NCI-H460 (cell line): ENCODE data around the genes B9D1 and AKAP10.

RAMPAGE:
- cytosol, long total RNA = no peak
- long total RNA = no peak
- nucleus, long total RNA = no peak
Observed at GRCh38 chr17:19254665-19255337, 17.6 kb downstream of the EPN2 start.

GRCh38 chr17:19301526-19302259 lies 60.8 kb downstream of the B9D1 start:
RAMPAGE:
- cytosol, long total RNA = no peak
- long total RNA = no peak
- nucleus, long total RNA = no peak

DNA sequence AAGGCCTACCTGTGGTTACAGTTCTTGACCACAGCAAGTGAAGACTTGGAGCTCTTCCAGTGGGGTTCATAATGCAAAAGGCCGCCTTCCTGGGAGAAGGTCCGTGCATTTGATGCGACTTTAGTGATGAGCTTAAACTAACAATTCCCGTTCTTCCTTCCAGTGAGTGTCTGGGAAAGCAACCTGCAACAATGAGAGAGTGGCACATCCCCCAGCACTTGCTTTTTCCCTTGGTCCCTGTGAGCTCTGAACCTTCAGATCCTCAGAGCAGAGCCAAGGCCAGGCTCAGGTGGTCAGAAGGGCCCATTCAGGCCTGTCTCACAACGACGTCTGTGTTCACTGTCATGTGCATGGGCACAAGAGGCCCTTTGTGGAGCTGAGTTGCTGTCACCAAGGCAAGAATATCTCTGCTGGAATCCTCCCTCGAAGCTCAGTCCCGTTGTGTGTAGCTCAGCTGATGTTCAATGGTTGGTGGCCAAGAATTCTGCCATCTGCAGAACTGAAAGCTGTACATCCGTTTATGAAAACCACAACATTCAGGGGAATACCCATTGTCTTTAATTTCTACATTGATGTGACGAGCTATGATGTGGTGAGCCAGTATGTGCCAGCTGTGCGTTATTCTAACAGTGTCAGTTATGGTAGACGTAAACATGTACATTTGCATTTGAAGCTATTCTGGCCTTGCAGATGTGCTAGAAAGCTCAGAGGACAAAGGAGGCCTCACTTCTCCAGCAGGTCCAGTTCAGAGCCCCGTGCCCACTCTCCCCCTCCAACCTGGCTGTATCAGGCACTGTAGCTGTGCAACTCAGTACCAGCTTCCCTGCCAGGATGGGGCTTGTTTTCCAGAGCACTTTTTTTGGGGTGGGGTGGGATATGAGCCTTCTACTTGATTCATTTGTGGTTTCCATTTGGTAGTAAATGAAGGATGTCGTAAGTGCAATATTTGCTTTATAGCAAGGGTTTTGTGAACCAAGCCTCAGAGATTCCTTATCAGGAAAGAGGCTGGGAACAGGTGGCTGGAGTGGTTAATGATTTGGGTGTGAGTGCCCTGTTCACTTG lies 56.3 kb downstream of the B9D1 start:
RAMPAGE:
- cytosol, long total RNA = no peak
- long total RNA = no peak
- nucleus, long total RNA = no peak

DNA sequence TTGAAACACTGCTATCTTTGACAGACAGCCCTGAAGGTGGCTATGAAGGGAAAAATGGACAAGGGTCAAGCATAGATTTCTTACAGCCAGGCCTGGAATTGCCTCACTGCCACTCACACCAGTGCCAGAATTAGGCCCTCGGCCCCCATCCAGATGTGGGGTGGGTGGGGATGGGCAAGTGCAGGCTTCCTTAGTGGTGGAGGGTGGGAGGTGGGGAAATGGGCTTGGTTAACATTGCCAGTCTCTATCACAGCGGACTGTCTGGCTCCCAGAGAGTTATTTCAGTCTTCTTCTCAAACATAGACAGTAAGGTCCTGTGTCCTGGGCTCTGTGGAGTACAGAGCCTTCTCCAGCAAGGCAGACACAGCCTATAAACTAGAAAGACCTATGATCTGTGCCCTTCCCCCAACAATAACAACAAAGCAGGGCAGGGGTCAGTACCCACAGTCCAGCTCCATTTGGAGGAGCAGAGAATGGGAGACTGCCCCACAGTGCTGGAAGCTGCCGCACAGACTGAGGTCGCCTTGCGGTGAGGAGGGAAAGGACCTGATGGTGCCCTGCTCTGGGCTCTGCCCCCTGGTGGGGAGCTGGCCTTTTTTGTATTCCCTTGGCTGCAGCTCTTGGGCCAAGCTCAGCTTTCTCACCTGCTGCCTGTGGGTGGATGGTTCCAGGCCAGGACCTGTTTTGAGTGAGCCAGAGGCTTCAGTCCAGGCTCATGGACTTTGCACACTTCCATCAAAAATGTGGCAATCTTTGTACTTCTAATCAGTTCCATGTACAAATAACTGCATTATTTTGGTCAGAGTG lies 24.6 kb downstream of the B9D1 start:
RAMPAGE:
- cytosol, long total RNA = no peak
- long total RNA = no peak
- nucleus, long total RNA = no peak

GRCh38 chr17:19344975-19345659 lies 17.4 kb downstream of the B9D1 start:
RAMPAGE:
- cytosol, long total RNA = no peak
- long total RNA = no peak
- nucleus, long total RNA = no peak

DNA sequence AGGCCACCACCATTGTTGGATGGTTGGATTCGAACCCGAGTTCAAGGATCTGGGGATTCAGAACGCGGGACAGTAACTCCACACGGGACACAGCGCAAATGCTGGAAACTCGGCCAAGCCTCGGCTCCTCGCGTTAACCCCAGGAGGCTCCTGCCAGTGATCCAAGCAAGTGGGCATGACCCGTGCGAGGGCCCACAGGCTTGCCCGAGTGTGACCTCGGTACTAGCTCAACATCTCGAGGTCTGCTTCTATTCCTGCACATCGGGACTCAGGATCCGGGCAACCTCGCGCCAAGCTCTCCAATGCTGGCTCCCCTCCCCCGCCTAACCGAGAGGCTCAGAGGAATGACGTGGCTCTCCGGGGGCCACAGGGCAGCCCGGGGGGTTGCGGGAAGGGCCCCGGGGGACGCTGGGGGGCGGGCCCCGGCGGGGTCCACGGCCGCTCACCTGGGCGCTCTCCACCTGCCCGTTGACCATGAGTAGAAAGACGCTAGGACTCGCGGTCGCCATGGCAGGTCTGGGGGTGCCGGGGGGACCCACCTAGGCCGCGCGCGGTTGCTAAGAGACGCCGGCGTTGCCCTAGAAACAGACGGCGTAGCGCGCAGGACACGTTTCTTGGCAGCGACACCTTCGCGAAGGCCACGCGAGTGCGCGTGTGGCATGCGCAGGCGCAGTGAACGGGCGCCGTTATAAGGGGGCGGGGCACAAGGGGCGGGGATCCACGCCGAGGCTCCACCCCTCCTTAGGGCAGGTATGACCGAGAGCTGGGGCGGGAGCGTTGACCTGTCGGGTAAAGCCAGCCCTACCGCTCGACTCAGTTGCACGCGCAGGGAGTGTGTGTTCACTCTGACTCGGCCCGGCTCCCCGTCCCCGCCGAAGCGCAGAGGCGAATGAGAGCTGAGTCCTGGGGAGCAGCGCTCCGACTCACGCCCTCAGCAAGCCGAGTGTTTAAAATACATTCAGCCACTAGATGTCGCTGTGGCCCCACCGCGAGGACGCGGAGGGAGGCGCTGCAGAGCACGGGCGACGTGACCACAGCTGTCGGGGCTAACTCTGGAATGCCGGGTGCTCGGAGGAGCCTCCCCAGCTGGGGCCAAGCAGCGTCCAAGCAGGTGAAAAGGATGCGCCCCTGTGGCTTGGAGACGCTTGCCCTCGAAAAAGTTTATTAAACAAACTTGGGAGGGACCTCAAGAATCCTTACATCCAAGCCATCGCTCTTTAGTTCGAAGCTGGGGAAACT lies at the start of gene B9D1:
B9D1 (minus strand) TSS at position 663 of the 1,239 bp plus-strand sequence.
RAMPAGE:
- cytosol, long total RNA = start-site peak on the minus strand centred at position 548 of the sequence, 43 bp wide, 54 and 76 reads in 2 replicates; start-site peak on the minus strand centred at position 642 of the sequence, 29 bp wide, 85 and 137 reads in 2 replicates
- long total RNA = start-site peak on the minus strand centred at position 533 of the sequence, 32 bp wide, 25 and 38 reads in 2 replicates; start-site peak on the minus strand centred at position 656 of the sequence, 28 bp wide, 45 and 61 reads in 2 replicates
- nucleus, long total RNA = start-site peak on the minus strand centred at position 540 of the sequence, 26 bp wide, 77 and 18 reads in 2 replicates; start-site peak on the minus strand centred at position 647 of the sequence, 15 bp wide, 150 and 143 reads in 2 replicates

DNA sequence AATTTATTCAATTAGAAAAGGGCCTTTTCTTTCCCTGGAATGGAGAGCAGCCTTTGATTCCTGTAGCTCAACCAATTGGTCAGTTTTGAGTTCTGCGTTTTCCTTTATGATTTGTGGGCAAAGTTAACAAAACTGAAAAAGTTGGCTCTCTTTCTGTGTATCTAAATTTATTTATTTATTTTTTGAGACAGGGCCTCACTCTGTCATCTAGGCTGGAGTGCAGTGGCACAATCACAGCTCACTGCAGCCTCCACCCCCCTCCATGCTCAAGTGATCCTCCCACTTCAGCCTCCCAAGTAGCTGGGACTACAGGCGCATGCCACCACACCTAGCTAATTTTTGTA lies 6.8 kb upstream of the SLC47A1 start:
RAMPAGE:
- cytosol, long total RNA = no peak
- long total RNA = no peak
- nucleus, long total RNA = no peak

GRCh38 chr17:19753764-19754271 lies 5.7 kb upstream of the ALDH3A1 start:
RAMPAGE:
- cytosol, long total RNA = no peak
- long total RNA = no peak
- nucleus, long total RNA = no peak

RAMPAGE:
- cytosol, long total RNA = no peak
- long total RNA = start-site peak on the minus strand at chr17:19977818-19977827, 50 and 67 reads in 2 replicates
- nucleus, long total RNA = no peak
Observed at GRCh38 chr17:19977510-19978123, at the start of gene AKAP10. Gene AKAP10, minus strand, starts transcription at chr17:19977828.

RAMPAGE:
- cytosol, long total RNA = no peak
- long total RNA = no peak
- nucleus, long total RNA = no peak
Observed at GRCh38 chr17:20531979-20532519, 47.5 kb upstream of the CDRT15L2 start.

GRCh38 chr17:20979416-20980009 lies 63.3 kb downstream of the USP22 start:
RAMPAGE:
- cytosol, long total RNA = no peak
- long total RNA = no peak
- nucleus, long total RNA = no peak

GRCh38 chr17:21004712-21005972 lies 37.7 kb downstream of the USP22 start:
RAMPAGE:
- cytosol, long total RNA = no peak
- long total RNA = no peak
- nucleus, long total RNA = no peak

GRCh38 chr17:21034021-21034897 lies 8.6 kb downstream of the USP22 start:
RAMPAGE:
- cytosol, long total RNA = no peak
- long total RNA = no peak
- nucleus, long total RNA = no peak

RAMPAGE:
- cytosol, long total RNA = no peak
- long total RNA = no peak
- nucleus, long total RNA = no peak
Observed at GRCh38 chr17:21206493-21207234, 7.3 kb downstream of the TMEM11 start.

DNA sequence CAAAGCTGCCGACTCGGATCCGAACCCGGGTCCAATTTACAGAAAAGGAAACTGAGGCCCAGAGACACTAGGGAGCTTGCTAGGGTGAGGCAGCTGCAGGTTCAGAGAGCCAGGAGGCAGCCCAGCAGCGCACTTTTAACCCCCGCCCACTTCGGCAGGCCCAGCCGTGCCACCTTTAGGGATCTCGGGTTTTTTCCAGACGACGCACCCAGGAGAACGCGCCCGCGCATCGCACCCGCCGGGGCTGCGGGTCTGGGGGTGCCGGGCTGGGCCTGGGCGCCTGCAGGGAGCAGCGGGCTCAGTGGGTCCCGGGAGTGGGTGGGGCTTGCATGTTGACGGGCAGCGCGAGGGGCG lies 421 bp upstream of the MAP2K3 start:
RAMPAGE:
- cytosol, long total RNA = no peak
- long total RNA = no peak
- nucleus, long total RNA = no peak

RAMPAGE:
- cytosol, long total RNA = no peak
- long total RNA = no peak
- nucleus, long total RNA = no peak
Observed at GRCh38 chr17:21289395-21290775, 5.4 kb downstream of the MAP2K3 start.

DNA sequence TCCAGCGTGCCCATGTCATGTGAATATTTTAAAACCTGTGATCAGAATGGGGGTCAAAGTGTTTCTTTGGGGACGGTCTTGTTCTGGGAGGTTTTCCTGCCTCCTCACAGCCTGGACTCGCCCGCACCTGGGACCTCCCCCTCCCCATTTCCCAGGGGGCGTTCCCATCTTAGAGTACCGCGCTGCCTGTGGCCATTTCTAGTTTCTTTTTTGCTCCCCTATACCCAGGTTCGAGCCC lies 1.5 kb downstream of the KCNJ12 start:
RAMPAGE:
- cytosol, long total RNA = no peak
- long total RNA = no peak
- nucleus, long total RNA = no peak

DNA sequence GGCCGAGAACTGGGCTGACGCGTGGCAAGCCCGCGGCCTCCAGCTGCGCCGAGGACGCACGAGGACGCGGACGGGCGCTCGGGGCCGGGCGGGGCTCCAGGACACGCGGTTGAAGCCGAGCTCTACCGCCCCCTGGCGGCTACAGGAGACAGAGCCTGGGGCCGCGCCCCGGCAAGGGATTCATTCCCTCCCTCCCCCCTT lies 78.7 kb downstream of the KCNJ18 start:
RAMPAGE:
- cytosol, long total RNA = no peak
- long total RNA = no peak
- nucleus, long total RNA = no peak

DNA sequence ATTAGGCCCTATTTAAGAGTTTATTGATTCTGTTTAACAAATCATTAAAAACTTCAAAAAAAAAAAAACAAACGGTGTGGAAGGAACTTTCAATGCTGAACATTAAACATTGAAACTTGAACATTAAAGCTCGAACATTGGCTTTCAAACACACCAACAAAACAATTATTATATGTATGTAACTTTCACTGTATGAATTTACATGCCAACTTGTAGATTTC lies 425.7 kb downstream of the KCNJ18 start:
RAMPAGE:
- cytosol, long total RNA = no peak
- long total RNA = no peak
- nucleus, long total RNA = no peak

RAMPAGE:
- cytosol, long total RNA = no peak
- long total RNA = no peak
- nucleus, long total RNA = no peak
Observed at GRCh38 chr17:27349365-27350348, 55.7 kb downstream of the WSB1 start.